ENCODE measurements around the genes ASAH2, SGMS1 and A1CF.

GRCh38 chr10:49496073-49496382 lies 42.9 kb downstream of the ERCC6 start:
- PRO-cap: no peak
- RRBS: no CpG with 5 or more reads among the region's 4 CpGs

GRCh38 chr10:50251230-50251868 lies at the start of gene ASAH2:
Gene ASAH2, minus strand, starts transcription at chr10:50251516.
- PRO-cap: no peak
- RRBS: no CpG with 5 or more reads among the region's 2 CpGs

GRCh38 chr10:50326828-50327853 lies 75.8 kb upstream of the ASAH2 start:
- PRO-cap: no peak
- RRBS: no CpG with 5 or more reads among the region's 14 CpGs

GRCh38 chr10:50332779-50333039 lies 81.4 kb upstream of the ASAH2 start:
- PRO-cap: no peak

DNA sequence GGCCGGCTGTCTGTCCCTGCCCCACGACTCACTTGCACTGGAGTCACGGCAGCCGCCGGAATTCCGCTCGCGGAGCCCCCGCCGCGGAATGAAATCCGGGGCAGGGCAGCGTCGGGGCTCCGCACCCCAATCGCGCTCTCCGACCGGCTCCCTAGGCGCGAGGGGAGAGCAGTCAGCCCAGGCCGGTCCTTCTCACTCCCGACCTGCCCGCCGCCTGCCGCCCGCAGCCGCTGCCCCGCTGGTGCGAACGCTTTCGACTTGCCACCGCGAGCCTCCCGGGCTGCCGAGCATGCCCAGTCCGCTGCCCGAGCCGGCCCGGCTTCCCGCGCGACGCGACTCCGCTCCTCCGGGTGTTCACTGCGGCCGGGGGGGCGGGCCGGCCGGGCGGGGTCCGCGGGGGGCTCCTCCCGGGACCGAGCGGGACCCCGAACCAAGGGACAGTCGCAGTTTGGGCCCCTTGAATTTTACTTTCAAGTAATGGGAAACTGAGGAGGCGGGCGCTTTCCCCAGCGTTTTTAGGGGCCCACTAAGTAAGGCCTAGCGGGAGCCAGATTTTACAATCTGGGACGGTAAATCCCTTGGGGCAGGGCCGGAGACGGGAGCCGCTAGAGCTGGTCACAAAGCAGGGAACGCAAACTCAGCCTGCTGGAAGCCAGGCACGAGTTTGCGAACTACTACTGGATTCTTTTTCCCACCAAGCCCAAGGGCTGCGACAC lies at the start of gene SGMS1:
SGMS1 (minus strand) TSS at position 282 of the 716 bp plus-strand sequence.
- PRO-cap: bidirectional peak, plus-strand start at position 31 of the sequence, minus-strand start outside the sequence; bidirectional peak, plus-strand start at position 412 of the sequence, minus-strand start at position 285 of the sequence
- RRBS: 2% methylated on average over 23 of the region's 72 CpGs

DNA sequence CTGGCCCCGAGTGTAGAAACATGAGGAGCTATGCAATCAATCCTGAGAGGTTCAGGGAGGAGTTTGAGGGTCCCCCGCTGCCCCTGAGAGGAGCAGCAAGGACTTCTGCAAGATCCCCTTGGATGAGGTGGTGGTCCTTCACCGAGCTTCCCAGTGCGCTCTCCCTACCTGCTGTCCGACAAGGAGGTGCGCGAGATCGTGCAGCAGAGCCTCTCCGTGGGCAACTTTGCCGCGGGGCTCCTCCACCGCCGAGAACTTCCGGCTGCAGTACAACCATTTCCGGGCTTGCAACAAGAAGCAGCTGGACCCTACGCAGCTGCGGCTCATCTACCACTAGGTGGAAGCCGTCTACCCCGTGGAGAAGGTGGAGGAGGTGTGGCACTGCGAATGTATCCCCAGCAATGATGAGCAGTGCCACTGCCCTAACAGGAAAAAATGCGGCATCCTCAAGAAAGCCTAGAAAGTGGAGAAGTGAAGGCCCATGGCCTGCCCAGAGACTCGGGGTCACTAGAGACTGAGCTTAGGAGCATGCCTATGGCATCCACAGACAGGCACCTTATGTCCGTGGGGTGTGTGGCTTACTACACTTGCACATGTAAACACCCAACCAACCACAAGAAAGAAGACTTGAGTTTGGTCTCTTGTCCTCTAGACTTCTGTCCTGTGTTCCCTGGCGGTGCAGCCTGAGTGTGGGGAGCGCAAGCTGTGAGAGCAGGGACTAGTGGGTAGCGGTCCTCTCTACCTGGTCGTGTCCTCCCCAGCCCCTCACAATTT lies 36.4 kb upstream of the SGMS1 start:
- PRO-cap: unidirectional peak, minus-strand start at position 271 of the sequence
- RRBS: no CpG with 5 or more reads among the region's 27 CpGs

GRCh38 chr10:50701949-50702391 lies 37.8 kb upstream of the ASAH2B start:
- PRO-cap: no peak
- RRBS: no CpG with 5 or more reads among the region's 5 CpGs

DNA sequence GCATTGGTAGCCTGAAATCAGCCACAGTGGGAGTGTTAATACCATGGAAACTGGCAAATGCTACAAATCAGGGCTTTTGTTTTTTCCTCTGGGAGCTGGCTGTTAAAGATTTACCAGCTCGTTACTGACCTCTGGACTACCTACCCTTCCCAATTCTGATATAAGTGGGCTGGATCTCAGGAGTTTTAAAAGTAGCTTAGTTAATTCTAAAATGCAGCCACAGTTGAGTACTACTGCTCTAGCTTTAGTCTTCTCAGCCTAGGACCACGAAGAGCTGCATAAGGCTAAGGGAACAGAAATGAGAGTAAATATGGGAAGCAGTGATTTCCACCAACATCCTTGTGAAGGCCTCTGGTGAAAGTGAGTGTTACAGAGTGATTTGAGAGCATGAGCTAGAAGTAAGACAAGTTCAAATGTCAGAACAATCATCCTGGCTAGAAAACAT lies 53.2 kb downstream of the A1CF start:
- PRO-cap: no peak
- RRBS: no CpG with 5 or more reads among the region's 2 CpGs

DNA sequence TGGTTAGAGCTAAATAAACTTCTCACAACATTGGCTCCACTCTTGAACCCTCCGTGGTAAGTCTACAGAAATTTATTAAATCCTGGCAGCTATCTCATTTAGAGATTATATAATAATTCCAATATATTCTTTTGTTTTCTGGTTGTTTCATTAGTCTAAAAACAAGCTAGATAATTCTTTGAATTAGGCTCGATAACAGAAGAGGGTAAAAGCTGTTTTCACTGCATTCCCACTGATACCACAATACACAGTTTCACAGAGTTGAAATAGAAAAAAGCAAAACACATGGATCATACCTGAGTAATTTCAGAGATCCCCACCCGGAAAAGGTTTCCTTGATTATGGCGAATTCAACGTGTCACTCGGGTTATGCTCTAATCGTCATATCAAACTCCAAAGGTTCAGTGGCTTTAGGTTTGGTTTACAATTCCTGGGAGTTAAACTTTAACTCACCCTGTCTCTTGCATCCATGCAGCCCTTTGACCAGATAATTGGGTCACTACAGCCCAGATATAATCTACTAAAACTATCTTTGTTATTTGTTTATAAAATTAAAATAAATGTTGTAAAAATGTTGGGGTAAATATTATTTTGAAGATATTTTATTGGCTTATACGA lies at the start of gene A1CF:
A1CF (minus strand) TSS at position 343 of the 618 bp plus-strand sequence.
- PRO-cap: no peak
- RRBS: no CpG with 5 or more reads among the region's 8 CpGs

DNA sequence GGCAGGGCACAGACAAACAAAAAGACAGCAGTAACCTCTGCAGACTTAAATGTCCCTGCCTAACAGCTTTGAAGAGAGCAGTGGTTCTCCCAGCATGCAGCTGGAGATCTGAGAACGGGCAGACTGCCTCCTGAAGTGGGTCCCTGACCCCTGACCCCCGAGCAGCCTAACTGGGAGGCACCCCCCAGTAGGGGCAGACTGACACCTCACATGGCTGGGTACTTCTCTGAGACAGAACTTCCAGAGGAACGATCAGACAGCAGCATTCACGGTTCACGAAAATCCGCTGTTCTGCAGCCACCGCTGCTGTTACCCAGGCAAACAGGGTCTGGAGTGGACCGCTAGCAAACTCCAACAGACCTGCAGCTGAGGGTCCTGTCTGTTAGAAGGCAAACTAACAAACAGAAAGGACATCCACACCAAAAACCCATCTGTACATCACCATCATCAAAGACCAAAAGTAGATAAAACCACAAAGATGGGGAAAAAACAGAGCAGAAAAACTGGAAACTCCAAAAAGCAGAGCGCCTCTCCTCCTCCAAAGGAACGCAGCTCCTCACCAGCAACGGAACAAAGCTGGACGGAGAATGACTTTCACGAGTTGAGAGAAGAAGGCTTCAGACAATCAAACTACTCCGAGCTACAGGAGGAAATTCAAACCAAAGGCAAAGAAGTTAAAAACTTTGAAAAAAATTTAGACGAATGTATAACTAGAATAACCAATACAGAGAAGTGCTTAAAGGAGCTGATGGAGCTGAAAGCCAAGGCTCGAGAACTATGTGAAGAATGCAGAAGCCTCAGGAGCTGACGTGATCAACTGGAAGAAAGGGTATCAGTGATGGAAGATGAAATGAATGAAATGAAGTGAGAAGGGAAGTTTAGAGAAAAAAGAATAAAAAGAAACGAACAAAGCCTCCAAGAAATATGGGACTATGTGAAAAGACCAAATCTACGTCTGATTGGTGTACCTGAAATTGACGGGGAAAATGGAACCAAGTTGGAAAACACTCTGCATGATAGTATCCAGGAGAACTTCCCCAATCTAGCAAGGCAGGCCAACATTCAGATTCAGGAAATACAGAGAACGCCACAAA lies 90.0 kb downstream of the PRKG1 start:
- PRO-cap: no peak
- RRBS: no CpG with 5 or more reads among the region's 21 CpGs

DNA sequence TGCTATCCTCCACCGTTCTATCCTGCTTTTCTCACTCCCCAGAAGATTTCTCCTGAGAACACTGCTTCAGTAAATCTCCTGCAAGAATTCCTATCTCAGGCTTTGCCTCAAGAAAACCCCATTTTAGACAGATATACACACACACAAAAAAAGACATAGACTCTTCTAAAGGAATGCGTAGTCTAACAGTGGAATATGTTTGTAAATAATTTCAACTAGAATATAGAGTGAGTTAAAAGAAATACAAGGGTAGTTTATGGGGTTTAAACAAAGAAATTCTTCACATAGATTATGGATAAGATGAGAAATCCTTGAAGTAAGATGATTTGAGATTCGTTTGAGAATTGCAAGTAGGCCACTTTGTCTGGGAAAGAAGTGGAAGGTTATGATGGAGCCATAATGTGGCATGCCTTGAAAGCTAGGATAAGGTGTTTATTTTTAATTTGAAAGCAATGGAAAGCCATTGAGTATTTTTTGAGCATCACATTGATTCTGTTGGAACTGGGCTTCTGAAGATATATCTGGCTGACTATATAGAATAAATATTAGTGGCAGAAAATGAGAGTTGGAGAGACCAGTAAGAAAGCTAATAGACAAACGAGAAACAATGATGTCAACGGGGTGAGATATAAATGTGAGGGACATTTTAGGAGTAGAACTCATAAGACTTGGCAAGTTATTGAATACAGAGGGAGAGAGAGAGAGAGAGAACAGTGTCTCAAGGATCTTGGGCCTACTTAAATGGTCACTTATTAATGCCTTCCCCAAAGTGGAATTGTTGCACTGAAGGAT lies 128.3 kb downstream of the PRKG1 start:
- PRO-cap: no peak
- RRBS: no CpG with 5 or more reads among the region's 5 CpGs

- PRO-cap: no peak
- RRBS: no CpG with 5 or more reads among the region's 5 CpGs
Measured at GRCh38 chr10:51209974-51210620, 135.8 kb downstream of the PRKG1 start.

- PRO-cap: no peak
- RRBS: no CpG with 5 or more reads among the region's 5 CpGs
Measured at GRCh38 chr10:51344147-51344645, 269.9 kb downstream of the PRKG1 start.

DNA sequence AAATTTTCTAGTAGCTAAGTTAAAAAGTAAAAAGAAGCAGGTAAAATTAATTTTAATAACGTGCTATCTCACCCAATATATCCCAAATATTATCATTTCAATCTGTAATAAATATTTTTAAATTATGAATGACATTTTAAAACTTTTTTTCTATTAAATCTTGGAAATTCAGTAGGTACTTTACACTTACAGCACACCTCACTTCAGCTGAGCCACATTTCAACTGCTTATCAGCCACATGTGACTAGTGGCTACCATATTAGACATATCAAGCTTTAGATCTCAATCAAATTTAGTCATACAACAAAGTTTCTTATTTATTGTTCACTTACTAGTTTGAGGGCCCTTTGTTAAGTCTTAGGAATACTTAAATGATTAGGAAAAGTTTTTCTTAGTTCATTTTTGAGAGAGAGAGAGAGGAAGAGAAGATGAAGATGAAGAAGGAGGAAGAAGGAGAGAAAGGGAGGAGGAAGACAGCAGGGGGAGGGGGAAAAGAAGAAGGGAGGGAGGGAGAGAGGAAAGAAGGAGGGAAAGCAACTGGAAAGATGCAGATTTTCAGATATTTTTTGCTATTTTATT lies 98.8 kb downstream of the CSTF2T start:
- PRO-cap: no peak
- RRBS: no CpG with 5 or more reads among the region's 1 CpG

DNA sequence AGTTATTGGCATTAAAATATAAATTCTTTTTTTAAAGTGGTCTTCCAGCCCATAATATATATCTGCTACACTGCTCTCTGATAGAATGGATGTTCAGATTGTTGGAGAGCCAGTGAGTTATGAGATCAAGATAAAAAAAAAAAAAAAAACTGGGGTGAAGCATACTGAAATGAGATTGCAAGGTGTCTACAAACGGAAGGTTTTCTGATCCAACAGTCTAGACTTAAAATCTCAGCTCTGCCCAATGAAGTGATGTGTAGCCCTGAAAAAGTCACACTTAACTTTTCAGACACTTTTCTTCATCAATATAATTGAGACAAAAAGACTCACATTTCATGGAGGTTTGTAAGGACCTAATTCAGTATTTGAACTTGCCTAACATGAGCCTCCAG lies 52.4 kb downstream of the CSTF2T start:
- PRO-cap: no peak
- RRBS: no CpG with 5 or more reads among the region's 1 CpG

GRCh38 chr10:52232501-52233183 lies 81.4 kb upstream of the DKK1 start:
- PRO-cap: no peak
- RRBS: no CpG with 5 or more reads among the region's 3 CpGs

GRCh38 chr10:52759135-52759722 lies 13.4 kb downstream of the MBL2 start:
- PRO-cap: no peak
- RRBS: no CpG with 5 or more reads among the region's 3 CpGs

DNA sequence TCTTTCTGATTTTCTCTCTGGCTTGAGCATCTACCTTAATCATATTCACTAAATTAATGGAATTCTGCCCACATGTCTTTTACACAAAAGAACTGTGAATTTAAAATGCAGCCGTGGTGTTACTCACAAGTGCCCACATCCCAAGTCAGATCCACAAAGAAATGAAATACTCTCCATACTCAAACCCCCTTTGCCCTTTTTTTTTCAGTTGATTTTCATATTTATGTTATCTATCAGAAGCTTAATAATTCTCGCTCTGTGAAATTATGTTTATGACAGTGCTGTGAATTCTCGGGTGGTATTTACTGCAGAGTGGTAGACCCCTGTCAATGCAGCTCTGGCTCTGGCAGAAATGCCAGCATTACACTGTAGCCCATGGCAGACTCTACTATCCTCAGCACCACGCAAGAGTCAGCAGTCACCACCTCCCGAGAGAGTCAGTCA lies 32.6 kb upstream of the MBL2 start:
- PRO-cap: no peak
- RRBS: no CpG with 5 or more reads among the region's 5 CpGs

GRCh38 chr10:55630118-55630883 lies 730.8 kb downstream of the ZWINT start:
- PRO-cap: no peak
- RRBS: 0% methylated on average over 2 of the region's 37 CpGs

DNA sequence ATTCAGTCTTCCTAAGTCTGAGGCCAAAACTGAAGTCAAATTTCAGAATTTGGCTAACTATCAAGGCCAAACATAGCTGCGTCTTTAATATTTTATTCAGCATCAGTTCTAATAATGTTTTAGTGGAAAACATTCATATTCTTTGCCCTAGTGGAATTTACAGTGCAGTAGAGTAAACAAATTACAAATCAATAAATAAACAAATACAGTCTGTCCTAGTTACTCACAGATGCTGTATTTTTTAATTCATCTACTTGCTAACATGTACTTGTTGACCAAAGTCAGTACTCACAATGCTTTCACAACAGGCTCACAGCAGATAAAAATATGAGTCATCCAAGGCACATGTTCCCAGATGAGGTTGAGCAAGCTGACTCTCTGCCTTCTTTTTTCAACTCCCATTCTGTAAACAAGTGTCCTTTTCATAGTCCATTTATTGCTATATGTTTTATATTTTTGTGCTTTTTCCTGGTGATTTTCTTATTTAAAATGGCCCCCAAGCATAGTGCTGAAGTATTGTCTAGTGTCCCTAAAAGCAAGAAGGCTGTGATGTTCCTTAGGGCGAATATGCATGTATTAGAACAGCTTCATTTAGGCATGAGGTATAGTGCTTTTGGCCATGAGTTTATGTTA lies 563.9 kb downstream of the IPMK start:
- PRO-cap: no peak
- RRBS: no CpG with 5 or more reads among the region's 2 CpGs